ENCODE measurements around a stretch of chr6.

GRCh38 chr6:87756659-87757252 lies 54.7 kb upstream of the AKIRIN2 start:
- PRO-cap, result no peak
- RAMPAGE, long total RNA, 4 experiments, result no peak in any of the 4 experiments

- PRO-cap, result no peak
- RAMPAGE, long total RNA, 4 experiments, result no peak in any of the 4 experiments
These were observed 87.7 kb upstream of the AKIRIN2 start for GRCh38 chr6:87789659-87790154.

GRCh38 chr6:88008802-88009140 lies 38.9 kb upstream of the SPACA1 start:
- PRO-cap, result no peak
- RAMPAGE, long total RNA, 4 experiments, result no peak in any of the 4 experiments

DNA sequence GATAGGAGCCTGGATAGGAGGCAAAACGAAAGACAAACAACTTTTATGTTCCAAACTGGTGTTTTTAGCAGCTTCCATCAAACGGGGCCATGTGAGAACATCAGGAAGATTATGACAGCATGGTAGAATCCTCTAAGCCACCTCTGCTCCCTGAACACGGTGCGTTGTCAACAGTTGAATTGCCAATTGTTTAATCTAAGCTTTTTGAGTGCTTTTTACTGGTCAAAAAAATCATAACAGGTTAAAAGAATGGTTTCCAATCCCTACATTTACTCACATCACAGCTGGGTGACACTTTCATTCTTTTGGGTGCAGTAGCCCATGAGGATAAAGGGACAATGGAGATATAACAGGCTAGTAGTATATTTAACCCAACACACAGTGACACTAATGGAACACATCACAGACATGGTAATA lies 45.8 kb downstream of the CNR1 start:
- PRO-cap, result no peak
- RAMPAGE, long total RNA, 4 experiments, result no peak in any of the 4 experiments

- PRO-cap, result no peak
- RAMPAGE, long total RNA, 4 experiments, result no peak in any of the 4 experiments
These were observed 349.0 kb downstream of the RNGTT start for GRCh38 chr6:88614214-88614949.

DNA sequence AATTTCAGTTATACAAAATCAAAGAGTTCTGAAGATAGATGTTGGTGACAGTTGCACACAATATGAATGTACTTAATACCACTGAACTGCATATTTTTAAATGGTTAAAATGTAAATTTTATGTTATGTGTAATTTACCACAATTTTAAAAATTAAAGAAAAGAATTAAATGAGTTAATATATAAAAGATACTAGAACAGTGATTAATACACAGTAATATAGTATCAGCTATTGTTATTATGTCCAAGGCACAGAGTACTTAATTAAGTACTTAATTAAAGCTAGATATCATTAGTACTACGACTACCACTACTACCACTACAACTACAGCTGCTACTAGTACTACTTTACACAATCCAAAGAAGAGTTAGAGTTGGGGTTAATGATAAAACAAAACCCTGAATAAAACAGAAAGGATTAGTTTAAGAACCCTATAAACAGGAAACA lies 98.4 kb downstream of the RNGTT start:
- PRO-cap, result no peak
- RAMPAGE, long total RNA, 4 experiments, result no peak in any of the 4 experiments

- PRO-cap, result no peak
- RAMPAGE, long total RNA, 4 experiments, result no peak in any of the 4 experiments
These were observed 30.2 kb upstream of the PNRC1 start for GRCh38 chr6:89050165-89051026.

DNA sequence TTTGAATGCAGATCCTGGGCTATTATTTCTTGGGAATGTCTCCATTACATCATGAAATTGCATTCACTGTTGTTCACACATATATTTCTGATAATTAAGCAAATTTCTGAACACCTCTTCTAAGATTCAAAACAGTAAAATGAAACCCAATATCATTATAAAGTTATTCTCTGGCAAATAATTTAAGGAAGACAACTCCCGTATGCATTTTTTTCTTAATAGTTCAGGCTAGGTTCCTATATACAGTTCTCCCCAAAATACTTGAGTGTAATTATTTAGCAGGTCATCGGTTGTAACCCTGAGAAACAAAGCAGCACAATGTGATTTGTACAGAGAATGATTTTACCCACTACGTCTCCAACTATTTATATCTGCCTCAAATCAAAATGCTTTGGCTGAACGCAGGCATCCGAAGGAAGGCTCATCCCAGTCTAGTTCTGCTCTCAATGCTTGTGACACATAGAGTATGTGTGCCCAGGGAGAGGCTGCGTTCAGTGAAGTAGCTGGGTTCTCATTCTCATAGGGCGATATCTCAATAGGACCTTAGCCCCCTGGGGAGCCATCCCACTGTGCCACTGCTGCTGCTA lies 582 bp downstream of the GABRR2 start:
- PRO-cap, result no peak
- RAMPAGE, long total RNA, 4 experiments, result no peak in any of the 4 experiments

DNA sequence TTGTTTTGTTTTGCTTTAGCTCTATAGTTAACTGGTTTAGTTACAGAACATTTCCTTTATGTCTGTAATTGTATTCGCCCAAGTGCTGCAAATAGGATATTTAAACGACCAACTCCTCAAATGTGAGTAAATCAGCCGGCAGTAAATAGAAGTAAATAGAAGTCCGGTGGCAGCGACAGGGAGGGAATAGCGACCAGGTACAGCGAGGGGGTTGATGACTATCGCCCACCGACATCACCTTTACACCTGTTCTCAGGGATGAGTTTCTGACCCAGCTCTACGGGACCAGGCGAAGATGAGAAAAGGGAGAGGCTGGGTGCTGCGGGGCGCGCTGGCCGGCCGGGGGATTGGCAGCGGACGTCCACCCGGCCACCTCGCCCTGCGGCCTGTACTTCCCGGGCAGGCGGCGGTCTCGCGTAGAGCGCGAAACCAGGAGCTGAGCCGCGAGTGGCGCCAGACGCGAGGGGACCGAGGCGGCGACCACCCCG lies 478 bp downstream of the UBE2J1 start:
- PRO-cap, result unidirectional peak, plus-strand start at position 158 of the sequence; unidirectional peak, plus-strand start at position 292 of the sequence; bidirectional peak, plus-strand start at position 456 of the sequence, minus-strand start at position 388 of the sequence
- RAMPAGE, long total RNA, 4 experiments, result no peak in any of the 4 experiments

DNA sequence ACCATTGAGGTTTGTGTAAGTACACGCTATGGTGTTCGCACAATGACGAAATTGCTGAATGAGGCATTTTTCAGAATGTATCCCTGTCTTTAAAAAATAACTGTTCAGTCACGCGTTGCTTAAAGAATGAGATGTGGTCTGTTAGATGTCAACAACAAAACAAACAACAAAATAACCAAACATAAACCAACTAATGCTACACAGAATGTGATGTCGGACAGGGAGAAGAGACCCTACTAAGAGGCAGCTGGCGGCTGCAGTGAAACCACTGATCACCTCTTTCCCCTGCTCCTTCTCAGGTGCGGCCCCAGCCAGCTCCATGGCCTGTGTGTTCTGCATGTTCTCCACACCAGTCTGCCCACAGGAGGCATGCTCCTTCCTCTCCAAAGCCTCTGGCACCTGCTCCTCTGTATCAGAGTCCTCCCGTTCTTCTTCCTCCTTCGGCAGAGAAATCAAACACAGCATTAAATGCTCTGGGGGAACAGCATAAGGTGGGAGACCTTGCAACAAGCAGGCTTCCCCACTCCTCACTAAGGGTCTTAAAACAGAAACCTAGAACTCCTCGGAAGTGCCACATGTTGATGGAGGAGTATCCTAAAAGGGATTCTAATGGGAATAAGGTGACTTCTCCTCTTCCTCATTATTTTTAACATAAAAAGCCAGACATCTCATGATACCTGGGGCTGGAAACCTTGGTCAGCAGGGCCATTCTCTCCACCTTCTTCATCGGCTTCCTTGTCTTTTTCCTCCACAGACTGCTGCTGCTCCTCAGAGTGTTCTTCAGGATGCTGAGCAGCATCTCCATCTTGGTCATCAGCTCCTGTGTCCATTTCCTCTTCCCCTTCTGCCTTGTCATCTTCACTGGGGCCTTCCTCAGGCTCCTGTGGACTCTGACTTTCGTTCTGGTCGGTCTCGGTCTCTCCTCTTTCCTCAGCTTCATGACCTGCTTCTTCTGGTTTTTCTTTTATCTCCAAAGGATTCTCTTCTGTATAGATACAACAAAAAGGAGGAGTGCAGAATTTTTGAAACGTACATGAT lies 19.7 kb upstream of the LYRM2 start:
- PRO-cap, result no peak
- RAMPAGE, long total RNA, 4 experiments, result start-site peak on the minus strand in 2 of 4 experiments, centred at positions 721 to 758 of the sequence, 19 to 20 reads per replicate

- PRO-cap, result unidirectional peak, plus-strand start at chr6:89721155
- RAMPAGE, long total RNA, 4 experiments, result no peak in any of the 4 experiments
These were observed 82.3 kb upstream of the LYRM2 start for GRCh38 chr6:89720858-89721312.

DNA sequence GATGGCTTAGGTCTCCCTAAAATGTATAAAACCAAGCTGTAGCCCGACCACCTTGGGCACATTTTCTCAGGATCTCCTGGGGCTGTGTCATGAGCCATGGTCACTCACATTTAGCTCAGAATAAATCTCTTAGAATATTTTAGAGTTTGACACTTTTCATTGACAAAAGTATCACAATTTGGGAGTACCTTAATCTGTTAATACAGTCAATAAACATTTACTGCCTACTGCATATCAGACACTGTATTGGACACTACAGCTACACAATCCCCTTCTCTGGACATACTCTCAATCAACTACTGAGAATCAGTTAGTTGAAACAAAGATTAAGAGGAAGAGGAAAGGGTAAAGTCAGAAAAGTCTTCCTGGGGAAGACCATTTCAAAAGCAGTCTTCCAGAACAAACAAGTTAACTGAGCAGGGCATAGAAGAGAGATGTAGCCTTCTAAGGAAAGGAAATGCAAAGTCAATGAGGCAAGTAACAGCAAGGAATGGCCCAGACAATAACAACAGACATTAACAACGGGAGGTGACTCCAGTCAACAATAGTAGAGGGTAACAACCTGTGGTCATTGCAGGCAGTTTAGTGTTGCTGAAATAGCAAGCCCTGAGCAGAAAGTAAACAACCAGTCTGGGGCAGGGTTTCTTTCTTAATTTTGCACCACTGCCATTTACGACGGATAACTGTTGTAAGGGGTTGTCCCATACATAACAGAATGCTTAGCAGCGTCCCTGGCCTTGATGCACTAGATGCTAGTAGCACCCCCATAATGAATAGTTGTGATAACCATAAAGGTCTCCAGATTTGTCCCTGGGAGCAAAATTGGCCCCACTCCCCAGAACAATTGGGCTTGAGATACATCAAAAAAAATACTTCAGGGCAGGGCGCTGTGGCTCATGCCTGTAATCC lies 2.2 kb downstream of the MDN1 start:
- PRO-cap, result no peak
- RAMPAGE, long total RNA, 4 experiments, result no peak in any of the 4 experiments

GRCh38 chr6:89950981-89951961 lies 57.0 kb downstream of the GJA10 start:
- PRO-cap, result no peak
- RAMPAGE, long total RNA, 4 experiments, result no peak in any of the 4 experiments

GRCh38 chr6:90083862-90084485 lies 189.7 kb downstream of the GJA10 start:
- PRO-cap, result no peak
- RAMPAGE, long total RNA, 4 experiments, result no peak in any of the 4 experiments

GRCh38 chr6:90195145-90195578 lies 101.5 kb downstream of the BACH2 start:
- PRO-cap, result no peak
- RAMPAGE, long total RNA, 4 experiments, result no peak in any of the 4 experiments

DNA sequence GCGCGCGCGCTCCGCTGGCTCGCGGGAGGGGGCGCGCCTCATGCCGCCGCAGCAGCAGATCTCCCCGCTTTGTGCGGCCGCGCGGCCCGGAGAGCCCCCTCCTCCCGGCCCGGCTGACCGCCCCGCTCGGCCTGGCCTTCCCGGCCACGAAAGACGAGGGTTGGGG lies 310 bp upstream of the BACH2 start:
- PRO-cap, result bidirectional peak, plus-strand start at position 41 of the sequence, minus-strand start outside the sequence
- RAMPAGE, long total RNA, 4 experiments, result no peak in any of the 4 experiments

DNA sequence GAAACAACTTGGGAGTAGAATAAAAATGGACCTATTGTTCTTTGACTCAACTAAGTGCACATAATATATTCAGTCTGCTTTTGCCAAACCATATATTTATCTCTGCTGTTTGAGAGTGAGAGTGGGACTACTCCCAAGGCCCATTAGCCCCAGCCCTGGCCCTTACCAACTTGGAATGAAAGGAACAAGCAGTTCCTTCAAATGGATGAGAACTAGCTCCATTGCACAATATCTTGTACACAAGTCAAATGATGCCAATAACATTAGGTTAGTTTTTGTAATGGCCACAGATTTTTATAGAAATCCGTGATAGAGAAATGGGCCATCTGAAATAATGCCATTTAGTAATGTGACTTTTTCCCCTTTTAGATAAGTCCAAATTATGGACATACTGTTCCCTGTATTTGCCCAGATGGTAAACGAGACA lies 117.0 kb downstream of the MAP3K7 start:
- PRO-cap, result no peak
- RAMPAGE, long total RNA, 4 experiments, result no peak in any of the 4 experiments

DNA sequence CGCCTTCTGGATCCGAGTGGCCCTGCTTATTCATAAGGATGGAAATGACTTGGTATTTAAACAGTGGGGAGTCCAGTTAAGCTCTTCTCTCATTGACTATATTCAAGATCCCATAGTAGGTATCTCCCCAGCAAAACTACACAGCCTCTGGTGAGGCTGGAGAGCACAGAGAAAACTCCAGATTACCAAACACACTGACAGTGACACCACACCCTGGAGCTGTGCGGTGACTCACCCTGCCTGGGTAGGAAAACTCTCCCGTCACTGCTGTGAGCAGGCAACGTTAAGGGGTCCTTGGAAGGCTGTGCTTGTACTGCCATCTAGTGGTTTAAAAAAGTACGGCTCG lies 107.7 kb downstream of the MAP3K7 start:
- PRO-cap, result no peak
- RAMPAGE, long total RNA, 4 experiments, result no peak in any of the 4 experiments

GRCh38 chr6:91052985-91053563 lies 466.2 kb upstream of the MAP3K7 start:
- PRO-cap, result no peak
- RAMPAGE, long total RNA, 4 experiments, result no peak in any of the 4 experiments

DNA sequence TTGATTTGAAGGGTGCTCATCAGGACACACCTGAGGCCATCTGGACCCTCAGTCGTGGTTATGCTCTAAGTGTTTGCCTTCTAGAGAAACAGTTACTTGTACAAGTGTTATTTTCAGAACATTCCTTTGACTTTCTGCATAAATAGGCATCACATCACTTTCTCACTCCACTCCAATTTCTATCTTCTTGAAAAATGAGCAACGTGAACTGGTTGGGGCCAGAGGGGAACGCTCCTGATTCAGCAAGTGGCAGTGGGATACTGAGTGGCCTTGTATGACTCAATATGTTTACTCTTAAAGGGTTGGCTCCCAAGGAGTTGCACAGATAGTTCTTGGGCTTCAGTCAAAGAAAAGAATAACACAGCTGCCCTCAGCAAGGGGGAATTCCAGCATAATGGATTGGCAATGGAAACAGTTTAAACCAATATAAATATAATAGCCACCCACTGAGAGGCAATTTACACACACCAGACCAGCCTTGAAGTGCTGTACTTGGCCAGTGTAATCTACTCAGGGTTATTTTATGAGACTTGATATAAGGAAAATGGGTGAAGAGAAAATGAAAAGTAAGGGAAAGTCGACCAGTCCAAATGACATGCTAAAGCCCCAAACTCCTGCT lies 712.6 kb upstream of the MAP3K7 start:
- PRO-cap, result no peak
- RAMPAGE, long total RNA, 4 experiments, result no peak in any of the 4 experiments

Data from transverse colon (tissue), 4 donors.